ENCODE measurements around the gene XYLB.

DNA sequence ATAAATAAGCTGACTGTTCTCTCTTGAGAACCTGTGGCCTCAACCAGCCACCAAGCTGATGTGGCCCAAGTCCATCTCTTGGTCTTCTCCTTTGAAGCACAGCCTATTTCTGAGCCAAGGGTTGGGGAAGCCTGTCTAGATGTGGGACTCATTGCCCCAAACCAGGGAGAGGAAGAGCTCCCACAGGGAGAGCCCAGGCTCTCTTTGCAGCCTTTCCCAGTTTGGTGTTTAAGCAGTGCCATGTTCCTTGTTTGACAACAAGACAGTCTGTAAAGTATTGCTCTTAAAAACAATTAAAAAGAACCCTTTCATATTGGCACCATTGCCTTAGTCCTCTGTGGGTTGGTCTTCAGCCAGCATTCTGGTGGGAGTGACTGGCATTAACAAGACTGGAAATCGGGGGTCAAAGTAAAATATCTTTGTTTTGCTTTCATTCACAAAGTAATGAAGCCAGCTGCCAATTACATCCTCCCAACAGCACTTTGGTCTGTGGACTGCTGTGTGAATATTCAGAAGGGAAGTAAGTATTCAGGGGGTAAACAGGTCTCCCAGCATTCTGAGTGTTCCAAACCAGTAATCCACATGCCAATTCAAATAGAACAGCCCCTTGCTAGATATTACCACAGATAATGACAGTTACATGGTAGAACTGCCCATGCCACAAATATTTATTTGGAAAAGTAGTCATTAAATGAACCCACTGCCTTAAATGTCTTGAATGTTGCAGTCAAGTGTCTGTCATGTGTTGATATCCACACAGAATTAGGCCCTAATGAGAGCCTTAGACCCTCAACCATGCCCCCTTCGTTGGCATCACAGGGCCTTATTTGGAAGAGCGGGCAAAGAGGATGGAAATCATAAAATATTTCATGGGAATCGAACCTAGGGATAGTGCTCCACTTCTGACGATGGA lies 8.2 kb upstream of the VILL start:
- RRBS, 2 experiments: no CpG with 5 or more reads among the region's 5 CpGs

- RRBS, 2 experiments: no CpG with 5 or more reads among the region's 14 CpGs
These were observed 21.9 kb downstream of the ACAA1 start for GRCh38 chr3:38114829-38115534.

DNA sequence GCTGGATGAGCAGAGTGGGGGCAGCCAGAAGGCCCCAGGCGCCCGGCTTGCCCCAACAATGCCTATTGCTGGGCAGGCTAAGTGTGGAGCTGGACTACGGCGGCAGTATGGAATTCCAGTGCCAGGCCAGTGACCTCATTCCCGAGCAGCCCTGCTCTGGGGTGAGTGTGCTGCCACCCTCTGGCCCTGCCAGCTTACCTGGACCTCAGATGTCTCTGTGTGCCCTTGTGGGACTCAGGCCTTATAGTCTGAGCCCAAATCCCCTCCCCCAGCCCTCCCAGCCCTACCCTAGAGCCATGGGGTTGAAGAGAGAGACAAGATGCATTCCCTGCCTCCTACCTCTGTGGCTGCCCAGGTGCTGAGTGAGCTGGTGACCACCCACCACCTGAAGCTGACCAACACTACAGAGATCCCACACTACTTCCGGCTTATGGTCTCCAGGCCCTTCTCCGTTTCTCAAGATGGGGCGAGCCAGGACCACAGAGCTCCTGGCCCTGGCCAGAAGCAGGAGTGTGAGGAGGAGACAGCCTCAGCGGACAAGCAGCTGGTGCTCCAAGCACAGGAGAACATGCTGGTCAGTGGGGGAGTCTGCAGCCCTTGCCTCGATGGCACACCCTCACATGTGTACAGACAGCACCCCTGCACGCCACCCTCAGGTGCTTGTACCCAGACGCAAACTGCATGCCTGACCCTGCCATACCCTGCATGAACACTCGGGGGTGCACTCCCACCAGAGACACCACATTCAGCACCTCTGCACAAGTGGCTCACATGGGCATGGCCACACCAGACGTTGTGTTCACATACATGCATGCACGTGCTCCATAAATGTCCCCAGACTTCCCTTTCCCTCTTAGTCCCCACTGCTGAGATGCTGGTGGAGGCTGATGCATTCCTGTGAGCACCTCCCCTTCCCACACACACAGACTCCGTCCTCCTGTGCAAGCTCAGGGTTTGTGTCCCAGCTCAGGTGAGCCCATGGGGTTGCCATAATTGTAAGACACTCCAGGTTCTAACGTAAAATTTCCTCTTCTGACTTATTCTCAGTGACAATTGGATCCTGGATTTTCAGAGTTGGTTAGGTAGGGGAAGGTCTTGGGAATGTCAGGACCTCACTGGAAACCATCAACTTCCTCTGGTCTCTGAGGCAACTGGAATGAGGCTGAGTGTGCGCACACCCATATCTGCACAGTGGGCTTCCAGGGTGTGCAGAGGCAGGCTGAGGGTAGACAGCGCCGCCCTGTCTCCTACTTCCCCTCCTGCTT lies 19.0 kb downstream of the ACAA1 start:
- RRBS, 2 experiments: no CpG with 5 or more reads among the region's 20 CpGs

DNA sequence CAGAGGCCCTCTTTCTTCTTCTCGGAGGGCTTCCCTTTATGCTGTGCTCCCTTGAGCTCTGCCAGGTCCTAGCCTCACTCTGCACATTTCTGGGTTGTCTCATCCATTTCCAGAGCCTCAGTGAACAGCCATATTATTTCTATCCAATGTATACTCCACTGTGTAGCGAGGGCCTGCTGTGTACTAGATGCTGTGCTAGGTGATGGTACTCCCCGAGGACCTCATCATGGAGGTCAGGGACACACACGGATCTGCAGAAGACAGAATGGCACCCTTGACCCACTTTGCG lies 18.3 kb downstream of the ACAA1 start:
- RRBS, 2 experiments: no CpG with 5 or more reads among the region's 5 CpGs

DNA sequence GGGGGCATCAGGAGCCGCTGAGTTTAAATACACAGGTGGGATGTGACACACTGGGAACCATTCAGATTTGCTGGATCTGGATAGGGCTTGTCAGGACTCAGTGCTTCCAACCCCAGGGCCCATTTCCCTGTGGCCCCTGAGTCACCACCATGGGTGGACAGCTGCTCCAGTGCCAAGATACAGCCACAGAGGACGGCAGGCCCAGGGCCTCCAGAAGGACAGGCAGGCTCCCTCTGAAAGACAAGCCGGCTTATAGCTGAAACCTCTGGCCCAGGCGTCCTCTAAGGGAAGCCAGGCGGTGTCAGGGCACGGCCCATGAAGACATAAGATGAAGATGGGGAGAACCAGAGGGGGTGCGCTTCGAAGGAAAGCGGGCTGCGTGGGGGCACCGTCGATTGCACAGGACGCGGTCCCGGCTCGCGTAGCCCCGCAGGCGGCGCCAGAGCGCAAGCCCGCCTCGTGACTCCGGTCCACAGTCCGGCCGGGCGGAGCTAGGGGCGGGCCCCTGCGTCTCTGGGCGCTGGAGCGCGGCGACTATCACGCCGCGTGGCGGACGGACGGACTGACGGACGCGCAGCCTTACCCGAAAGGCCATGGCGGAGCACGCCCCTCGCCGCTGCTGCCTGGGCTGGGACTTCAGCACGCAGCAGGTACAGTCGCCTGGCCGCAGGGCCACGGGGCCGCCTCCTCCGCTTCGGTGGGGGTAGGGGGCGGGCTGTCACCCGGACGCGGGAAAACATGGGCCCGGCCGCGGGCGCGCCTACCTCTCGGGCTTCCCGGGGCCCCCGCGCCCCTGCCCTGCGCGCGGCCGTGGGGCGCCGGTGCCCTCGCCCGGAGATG lies at the start of gene XYLB:
Gene XYLB, plus strand, starts transcription at position 510 of the 840 bp plus-strand sequence.
- RRBS, 2 experiments: 1% methylated on average over 20 of the region's 75 CpGs

GRCh38 chr3:38552717-38553168 lies 56.6 kb downstream of the EXOG start:
- RRBS, 2 experiments: no CpG with 5 or more reads among the region's 4 CpGs

- RRBS, 2 experiments: no CpG with 5 or more reads among the region's 4 CpGs
These were observed 13.2 kb downstream of the GORASP1 start for GRCh38 chr3:39094194-39094616.

- RRBS, 2 experiments: no CpG with 5 or more reads among the region's 2 CpGs
These were observed 3.6 kb downstream of the GORASP1 start for GRCh38 chr3:39103939-39104138.

DNA sequence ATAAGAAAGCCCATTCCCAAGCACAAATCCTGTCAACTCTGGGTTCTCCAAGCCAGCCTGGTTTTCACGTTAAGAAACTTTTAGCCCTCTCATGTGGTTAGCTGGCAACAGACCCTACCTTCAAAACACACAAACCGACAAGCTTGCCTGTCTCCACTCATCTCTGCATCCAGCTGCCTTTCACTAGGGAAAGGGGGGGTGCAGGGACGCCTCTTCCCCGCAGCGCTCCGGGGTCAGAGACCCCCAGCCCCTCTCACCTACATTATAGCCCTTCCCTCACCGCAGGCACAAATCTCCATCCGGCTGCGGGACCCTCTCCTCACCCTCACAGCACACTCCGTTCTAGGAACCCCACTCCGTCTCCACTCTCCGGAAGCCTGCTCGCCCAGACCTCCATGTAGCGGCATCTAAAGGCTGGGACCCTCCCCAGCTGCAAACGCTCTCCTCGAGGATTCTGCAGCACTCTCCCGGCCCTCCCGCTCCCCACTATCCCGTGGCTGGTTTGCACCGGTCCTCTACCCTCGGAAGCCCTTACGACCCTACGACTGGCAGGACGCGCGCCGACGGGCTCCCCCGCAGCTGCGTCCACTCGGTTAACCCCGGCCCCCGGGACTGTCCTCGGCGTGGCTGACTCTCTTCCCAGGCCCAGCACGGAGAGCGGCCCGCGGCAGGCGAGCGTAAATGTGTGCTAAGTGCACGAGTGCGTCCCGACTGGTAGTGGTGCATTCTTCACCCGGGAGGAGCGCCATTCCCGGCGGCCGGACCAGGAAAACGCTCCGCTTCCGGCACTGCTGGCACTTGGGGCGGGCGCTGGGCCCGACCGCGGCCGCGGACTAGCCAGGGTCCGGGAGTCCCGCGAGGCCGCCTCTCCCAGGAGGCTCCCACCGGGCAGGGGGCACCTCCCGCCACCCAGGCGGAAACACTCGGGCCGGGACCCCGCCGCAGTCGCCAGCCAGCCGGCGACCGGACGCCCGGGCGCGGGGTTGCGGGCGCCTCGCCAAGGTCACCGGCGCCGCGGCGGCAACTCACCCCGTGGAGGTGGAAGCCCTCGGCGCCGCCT lies 647 bp downstream of the GORASP1 start:
- RRBS, 2 experiments: 2% methylated on average over 46 of the region's 90 CpGs

DNA sequence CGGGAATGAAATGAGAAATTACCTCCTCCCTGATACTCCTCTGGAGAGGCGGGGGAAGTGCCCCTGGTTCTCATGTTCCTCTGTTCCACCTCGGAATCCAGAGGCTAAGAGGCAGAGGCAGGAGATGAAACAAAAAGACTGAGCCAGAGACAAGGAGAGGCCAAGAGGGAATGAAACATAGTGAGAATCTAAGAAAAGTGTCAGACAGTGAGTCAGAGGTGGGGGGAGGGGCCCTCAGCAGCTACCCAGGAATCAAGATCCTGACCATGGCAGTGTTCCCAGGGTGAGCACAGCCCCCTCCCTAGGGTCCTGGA lies 2.6 kb downstream of the CSRNP1 start:
- RRBS, 2 experiments: no CpG with 5 or more reads among the region's 3 CpGs

GRCh38 chr3:39188770-39189527 lies 3.4 kb downstream of the XIRP1 start:
- RRBS, 2 experiments: no CpG with 5 or more reads among the region's 25 CpGs

- RRBS, 2 experiments: no CpG with 5 or more reads among the region's 6 CpGs
These were observed 42.8 kb downstream of the CX3CR1 start for GRCh38 chr3:39237108-39237378.

- RRBS, 2 experiments: no CpG with 5 or more reads among the region's 2 CpGs
These were observed 11.2 kb upstream of the CCR8 start for GRCh38 chr3:39318298-39318784.

- RRBS, 2 experiments: no CpG with 5 or more reads among the region's 4 CpGs
These were observed 1.5 kb upstream of the CCR8 start for GRCh38 chr3:39328064-39328356.

GRCh38 chr3:39428761-39429301 lies 22.3 kb downstream of the RPSA start:
- RRBS, 2 experiments: 60 to 67% methylated on average over 1 to 2 of the region's 25 CpGs

GRCh38 chr3:39501674-39502690 lies 34.5 kb downstream of the MOBP start:
- RRBS, 2 experiments: no CpG with 5 or more reads among the region's 41 CpGs

- RRBS, 2 experiments: no CpG with 5 or more reads among the region's 5 CpGs
These were observed 57.4 kb upstream of the MYRIP start for GRCh38 chr3:39751778-39752600.

- RRBS, 2 experiments: no CpG with 5 or more reads among the region's 7 CpGs
These were observed 19.1 kb upstream of the EIF1B start for GRCh38 chr3:40290344-40290968.

DNA sequence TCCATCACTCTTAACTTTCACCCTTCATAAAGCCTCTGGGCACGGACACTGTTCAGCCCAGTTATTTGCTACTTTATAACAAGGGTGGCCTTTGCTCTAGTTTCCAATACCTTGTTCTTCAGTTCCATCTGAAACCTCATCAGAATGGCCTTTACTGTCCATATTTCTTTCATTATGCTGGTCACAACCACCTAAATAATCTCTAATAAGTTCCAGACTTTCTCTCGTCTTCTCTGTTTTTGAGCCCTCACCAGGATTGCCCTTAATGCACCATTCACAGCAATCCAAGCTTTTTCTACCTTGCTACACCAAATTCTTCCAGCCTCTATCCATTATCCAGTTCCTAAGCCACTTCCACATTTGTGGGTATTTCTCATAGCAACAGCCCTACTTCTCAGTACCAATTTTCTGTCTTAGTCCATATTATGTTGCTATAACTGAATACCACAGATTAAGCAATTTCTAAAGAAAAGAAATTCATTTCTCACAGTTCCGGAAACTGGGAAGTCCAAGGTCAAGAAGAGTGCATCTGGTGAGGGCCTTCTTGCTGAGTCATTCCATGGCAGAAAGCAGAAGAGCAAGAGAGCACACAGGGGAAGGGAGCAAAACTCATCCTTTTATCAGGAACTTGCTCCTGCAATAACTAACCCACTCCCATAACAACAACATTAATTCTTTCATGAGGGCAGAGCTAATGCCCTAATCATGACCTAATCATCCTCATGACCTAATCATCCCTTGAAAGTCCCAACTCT lies 9.8 kb upstream of the EIF1B start:
- RRBS, 2 experiments: no CpG with 5 or more reads among the region's 3 CpGs

GRCh38 chr3:40313764-40314892 lies 4.6 kb downstream of the EIF1B start:
- RRBS, 2 experiments: no CpG with 5 or more reads among the region's 8 CpGs

Data from bronchial epithelial cell (primary cell).